Melanocyte of skin (primary cell): ENCODE data around the genes GINS1 and TPX2.

DNA sequence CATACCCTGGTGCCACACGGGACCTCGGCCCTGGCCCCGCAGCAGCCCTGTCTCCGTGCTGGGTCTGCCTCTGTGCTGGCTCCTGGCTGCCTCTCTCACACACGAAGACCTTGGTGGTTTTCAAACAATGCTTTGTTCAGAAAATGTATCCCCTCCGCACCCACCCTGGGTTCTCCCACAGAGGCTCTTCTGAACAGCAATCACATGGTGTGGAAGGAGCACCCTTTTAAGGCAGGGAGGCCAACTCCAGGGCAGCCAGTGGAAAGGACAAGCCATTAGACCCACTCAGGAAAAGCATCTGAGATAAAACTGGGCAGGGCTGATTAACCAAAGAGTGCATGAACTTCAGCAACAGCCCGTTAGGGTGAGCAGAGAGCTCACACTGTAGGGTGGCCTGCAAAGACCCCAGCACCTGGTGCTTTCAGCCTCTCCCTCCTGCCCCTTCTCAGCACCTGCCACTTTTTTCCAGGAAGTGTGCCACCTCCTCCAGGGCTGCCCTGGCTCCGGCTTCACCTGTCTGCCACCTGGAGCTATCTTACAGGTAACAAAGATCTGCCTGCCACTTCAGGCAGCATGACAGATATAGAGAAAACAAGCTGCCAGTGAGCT, 71.3 kb downstream of the PYGB start:
- CAGE, long polyA plus RNA, 2 experiments = no peak in any of the 2 experiments

DNA sequence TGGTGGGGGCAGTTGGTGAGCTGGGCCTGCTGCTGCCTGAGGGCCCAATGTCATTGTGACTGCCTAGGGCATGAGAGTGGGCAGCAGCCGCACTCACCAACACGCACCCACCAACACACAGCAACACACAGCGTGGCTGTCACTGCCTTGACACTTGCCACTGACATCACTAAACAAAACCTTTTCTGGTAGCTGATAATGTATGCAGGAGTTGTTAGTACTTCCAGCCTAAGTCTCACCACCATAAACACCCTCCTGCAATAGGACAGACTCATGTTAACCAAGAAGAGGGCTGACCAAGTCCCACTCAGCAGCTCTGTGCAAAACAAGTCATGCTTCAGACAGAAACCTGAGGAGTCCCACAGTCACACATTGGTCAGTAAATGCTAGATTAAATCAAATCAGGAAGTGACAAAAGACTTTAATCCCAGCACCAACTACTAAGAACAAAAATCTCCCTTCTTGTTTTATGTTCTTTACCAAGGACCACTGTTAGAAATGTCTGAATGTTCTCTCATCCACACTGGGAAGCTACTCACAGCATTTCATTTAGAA, 69.1 kb downstream of the ABHD12 start:
- CAGE, long polyA plus RNA, 2 experiments = no peak in any of the 2 experiments

DNA sequence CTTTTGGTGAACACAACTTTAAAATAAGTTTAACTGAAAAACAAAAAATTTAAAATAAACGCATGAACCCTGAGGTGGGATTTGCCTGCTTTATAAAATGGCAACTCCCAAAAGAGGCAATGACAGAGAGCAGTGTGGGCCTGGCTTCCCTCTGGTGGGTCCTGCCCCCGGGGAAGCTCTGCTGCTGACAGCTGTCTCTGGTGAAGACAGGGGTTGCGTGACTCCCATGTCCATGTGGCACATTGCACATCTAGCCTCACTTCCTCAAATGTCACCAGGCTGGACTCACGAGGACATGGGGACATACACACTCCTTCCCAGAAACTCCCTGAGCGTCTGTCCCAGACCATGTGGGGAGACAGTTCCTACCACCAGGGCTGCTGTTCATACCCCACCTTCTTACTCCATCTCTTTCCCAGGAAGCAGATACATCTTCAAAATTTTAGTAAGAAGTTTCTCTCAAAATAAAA, 66.2 kb downstream of the ABHD12 start:
- CAGE, long polyA plus RNA, 2 experiments = no peak in any of the 2 experiments

- CAGE, long polyA plus RNA, 2 experiments = no peak in any of the 2 experiments
These were observed 1.0 kb downstream of the ABHD12 start for GRCh38 chr20:25389631-25389949.

GRCh38 chr20:25407208-25408103, at the start of gene GINS1:
TSS of gene GINS1 (plus strand) at chr20:25407673.
- CAGE, long polyA plus RNA, 2 experiments = start-site peak on the plus strand in 1 of 2 experiments, at chr20:25407685-25407759 at its widest, 24 to 104 reads per replicate

DNA sequence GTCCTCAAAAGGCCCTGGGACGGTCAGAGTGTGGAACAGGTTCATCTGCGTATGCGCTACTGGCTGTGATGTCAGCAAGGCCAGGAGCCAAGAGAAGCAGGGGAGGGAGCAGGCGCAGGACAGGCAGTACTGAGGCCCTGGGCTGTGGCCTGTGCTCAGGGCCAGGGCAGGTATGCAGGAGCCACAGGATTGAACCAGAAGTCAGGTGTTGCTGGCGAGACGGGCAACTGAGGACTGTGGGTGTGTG, 46.7 kb downstream of the GINS1 start:
- CAGE, long polyA plus RNA, 2 experiments = no peak in any of the 2 experiments

DNA sequence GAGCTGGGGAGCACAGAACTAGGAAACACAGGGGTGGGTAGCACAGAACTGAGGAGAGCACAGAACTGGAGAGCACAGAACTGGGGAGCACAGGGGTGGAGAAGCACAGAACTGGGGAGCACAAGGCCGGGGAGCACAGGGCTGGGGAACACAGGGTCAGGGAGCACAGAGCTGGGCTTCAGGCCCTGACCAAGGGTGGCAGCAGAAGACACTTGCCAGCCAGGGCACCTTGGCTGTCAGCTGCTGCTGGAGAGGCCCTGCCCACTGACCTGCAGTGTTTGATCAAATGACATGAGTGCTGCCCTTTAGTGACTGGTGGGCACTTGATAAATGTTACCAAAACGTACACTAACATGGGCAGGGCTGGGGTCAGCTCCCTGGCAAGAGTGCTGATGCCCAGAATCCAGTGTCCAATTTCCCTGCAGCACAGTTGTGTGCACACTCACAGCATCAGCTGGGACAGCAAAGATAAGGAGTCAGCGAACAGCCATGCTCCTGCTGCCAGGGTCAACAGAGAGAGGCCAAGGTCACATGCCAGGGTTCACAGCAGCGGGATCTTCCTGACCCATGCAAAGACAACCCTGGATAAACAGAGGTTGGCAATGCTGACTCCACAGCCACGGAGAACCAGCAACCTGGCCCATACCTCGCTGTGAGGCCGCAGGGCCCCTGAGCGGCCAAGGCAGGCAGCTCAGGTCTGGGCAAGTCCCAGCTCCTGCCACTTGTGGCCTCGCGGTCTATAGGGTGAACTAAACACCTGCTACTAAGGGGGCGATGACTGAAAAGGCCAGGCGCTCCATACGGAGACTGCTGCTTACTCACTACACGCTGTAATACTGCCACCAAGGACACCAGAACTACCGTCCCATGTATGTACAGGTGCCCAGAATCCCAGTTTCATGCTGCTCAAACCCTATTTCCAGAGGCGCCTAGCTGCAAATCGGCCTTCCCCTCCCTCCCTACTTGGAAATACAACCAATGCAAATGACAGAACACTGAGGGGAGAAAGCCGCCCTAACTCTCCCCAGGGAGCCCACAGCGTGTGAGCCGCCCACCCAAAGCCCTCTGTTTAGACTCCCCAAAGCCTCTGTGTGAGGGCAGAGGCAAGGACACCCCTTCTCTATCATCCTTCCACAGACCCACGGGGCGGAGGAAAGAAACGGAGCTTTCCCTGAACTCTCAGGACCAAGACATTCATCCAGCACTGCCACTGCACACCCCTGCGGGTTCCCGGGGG, 46.2 kb downstream of the NINL start:
- CAGE, long polyA plus RNA, 2 experiments = no peak in any of the 2 experiments

DNA sequence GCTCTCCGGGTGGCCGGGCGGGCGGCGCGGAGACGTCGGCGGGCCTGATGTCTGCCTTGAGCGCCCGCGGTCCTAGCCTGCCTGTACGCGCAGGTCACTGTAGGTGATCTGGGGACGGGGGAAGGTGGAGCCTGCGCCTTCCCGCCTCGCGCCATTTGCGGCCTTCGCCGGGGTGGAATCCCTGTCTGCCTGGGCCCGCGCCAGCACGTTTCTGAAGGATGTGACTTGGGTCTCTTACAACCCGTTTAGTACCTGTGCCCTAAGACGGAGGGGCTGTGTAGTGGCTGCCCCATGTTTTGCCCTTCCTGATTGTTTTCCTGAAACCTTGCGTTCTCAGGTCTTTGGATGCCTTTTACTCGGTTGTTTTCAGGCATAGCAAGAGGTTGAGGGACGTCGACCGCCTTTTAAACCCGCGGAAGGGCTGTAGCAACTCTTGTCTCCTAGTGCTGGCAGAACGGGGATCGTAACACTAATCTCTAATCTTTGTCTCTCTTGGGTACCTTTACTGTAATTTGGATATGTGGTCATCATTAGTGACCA, 600 bp upstream of the NANP start:
- CAGE, long polyA plus RNA, 2 experiments = no peak in any of the 2 experiments

- CAGE, long polyA plus RNA, 2 experiments = no peak in any of the 2 experiments
These were observed 169.1 kb upstream of the ZNF337 start for GRCh38 chr20:25865472-25866352.

DNA sequence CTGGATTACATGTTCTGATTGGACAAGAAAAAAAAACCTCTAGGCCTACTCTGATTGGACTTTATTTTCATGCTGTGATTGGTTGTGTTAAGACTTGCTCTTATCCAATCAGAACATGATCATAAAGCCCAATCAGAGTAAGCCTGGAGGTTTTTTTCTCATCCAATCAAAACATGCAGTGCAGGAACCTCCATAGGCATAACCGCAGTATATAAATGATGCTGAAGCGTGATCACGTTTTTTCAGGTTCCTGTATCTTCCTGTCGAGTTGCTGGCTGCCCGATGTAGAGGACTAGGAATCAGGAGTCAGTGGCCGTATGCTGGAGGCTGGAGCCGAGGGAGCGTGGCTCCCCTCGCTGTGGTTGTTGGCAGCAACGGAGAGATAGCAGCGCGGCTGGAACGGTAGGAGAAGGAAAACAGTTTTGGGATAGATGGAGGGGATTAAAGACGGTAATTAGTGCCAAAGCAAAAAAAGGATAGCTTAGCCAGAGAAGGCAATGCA, 439.2 kb upstream of the ZNF337 start:
- CAGE, long polyA plus RNA, 2 experiments = no peak in any of the 2 experiments

- CAGE, long polyA plus RNA, 2 experiments = no peak in any of the 2 experiments
These were observed 2177.4 kb upstream of the DEFB115 start for GRCh38 chr20:29079777-29080676.

DNA sequence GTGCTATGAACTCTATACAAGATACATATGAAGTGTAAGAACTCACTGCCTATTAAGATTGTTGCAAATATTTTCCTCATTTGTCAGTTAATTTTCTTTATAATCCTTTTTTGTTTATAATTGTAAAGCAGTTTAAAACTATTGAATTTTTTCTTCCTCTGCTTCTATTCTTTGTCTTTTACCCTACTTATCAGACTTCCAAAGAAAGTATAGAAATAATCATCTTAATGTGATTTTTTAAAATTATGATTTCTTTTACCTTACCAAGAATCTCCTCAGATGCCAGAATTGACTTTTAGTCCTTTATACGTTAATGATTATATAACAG, 1768.4 kb upstream of the DEFB115 start:
- CAGE, long polyA plus RNA, 2 experiments = no peak in any of the 2 experiments

- CAGE, long polyA plus RNA, 2 experiments = no peak in any of the 2 experiments
These were observed 21.1 kb downstream of the MCTS2 start for GRCh38 chr20:31568054-31568916.

GRCh38 chr20:31570207-31570832, 23.1 kb downstream of the MCTS2 start:
- CAGE, long polyA plus RNA, 2 experiments = no peak in any of the 2 experiments

DNA sequence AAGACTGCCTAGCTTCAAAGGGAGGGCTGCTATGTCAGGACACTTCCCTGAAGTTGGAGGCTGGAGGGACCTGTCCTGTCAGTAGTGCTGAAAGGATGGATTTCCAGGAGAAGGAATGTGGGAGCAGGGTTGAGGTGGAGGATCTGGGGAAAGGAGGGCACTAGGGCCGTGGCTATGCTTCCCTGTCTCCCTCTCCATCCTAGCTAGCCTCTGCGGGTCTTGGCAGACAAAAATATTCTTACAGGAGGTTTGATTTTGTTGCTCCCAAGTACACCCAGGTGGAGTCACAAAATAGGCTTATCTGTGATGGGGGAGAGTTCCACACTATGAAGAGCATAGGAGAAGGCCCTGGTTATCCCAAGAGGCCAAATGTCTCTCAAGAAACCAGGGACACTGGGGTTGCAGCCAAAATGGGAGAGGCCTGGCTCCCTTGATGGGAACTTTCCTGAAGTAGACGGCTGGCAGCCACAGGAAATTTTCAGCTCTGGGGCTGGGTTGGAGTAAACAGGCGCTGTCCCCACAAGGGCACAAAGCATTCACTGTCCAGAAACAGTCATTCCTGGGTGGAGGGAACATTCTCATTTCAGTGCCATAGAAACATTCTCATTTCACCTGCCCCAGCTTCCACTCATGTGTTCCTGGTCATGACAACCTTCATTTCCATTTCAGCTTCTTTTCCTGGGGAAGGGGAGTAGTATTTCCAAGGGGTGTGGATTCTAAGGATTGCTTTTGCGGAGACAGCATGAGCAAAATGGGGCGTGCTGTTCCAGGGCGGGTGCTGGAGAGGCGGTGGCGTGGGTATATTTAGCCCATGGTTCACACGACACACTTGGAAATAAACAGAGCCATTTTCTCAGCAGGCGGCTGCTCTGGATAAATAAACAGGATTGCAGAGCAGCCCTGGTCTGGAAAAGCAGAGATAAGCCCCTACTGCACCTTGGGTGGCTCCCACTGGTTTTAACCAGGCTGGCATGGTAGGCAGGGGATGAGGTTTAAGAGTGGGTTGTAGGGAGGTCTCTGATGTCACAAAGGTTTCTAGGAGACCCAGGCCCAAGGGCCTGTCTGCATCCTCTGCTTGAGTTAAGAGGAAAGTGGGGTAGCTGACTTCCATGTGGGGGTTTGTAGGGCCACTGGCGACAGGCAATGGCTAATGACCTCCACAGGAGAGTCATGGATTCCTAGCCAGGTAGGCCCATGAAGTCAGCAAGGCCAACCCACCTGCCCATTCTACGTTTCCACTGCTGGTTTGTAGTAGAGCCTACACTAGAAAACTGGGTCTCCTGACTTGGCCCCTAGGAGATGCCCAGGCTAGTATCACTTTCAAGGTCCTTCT, 32.8 kb downstream of the COX4I2 start:
- CAGE, long polyA plus RNA, 2 experiments = no peak in any of the 2 experiments

- CAGE, long polyA plus RNA, 2 experiments = no peak in any of the 2 experiments
These were observed at the start of gene TPX2 for GRCh38 chr20:31738568-31739910. TSS of gene TPX2 (plus strand) at chr20:31739290.

DNA sequence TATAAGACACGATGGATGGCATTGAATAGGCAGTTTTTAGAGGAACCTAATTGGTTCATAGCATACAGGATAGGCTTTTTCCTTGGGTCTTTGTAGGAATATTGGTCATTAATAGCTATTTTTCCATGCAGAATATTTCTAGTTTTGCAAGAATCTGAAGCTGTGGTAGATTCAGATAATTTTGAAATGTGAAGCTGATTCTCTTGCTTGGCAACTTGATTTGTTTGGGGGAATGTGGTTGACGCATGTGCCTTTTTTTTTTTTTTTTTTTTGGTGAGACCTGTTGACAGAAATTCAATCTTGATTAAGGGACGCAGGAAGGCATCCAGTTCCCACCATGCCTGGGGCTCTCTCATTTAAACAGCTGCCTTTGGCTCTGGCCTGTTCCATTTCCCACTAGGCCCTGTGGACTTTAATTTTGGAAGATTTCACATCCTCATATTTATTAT, 8.5 kb downstream of the TPX2 start:
- CAGE, long polyA plus RNA, 2 experiments = no peak in any of the 2 experiments

DNA sequence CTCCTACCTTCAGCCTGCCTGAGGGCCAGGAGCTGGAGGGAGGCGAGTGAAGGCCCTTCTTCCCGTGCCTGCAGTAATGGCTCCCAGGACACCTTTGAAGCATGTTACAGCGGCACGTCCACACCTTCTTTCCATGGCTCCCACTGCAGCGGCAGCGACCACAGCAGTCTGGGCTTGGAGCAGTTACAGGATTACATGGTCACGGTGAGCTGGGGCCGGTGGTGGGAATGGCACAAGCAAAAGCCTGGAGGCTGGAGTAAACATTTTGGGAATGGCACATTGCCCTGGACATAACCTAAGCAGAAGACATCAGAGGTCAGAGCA, 18.6 kb downstream of the CCM2L start:
- CAGE, long polyA plus RNA, 2 experiments = no peak in any of the 2 experiments

GRCh38 chr20:32057038-32057609, 5.1 kb downstream of the HCK start:
- CAGE, long polyA plus RNA, 2 experiments = no peak in any of the 2 experiments

DNA sequence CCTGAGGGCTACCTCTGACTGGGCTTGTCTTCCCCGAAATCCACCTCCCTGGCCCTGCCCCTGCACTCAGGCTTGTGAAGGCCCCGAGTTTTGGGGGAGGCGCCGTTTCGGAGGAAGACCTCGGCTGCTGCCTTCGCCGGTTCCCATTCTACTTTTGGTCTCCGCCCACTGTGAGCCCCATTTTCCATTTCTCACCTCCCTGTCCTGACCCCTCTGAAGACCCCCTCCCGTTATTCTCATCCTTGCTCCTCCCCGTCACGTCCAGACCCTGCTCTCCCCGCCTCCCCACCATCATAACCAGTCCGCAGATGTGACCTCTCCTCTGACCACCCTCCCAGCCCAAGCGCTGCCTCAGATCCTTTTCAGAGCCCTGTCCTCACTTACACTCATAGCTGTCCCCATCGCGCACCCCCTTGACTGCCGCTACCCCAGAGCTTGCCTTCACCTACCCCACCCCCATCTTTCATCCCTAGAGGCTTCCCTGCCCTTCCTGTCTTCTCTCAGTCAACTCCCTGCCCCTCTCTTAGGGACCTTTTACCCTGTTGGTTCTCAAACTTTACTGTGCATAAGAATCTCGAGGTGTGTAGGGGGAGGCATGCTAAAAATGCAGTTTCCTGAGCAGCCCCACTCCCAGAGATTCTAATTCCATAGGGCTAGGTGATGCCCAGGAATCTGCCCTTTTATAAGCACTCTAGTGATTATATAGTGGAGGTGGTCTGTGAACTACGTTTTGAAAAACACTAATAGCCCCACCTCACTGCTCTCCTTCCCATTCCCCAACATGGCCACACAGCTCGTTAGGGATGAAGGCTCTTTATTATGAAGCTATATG, 572 bp downstream of the TM9SF4 start:
- CAGE, long polyA plus RNA, 2 experiments = no peak in any of the 2 experiments